GM12892 (cell line): ENCODE measurements around the genes PLEKHA5, SLCO1C1 and SOX5.

GRCh38 chr12:19129105-19130310, at the start of gene PLEKHA5:
PLEKHA5 (plus strand) TSS chr12:19129733.
- RRBS: 5% methylated on average over 37 of the region's 128 CpGs

- RRBS: under 1% methylated on average over 7 of the region's 46 CpGs
These were observed 1.3 kb downstream of the PLEKHA5 start for GRCh38 chr12:19130442-19131537.

- RRBS: no CpG with 5 or more reads among the region's 4 CpGs
These were observed 59.6 kb downstream of the PLEKHA5 start for GRCh38 chr12:19188808-19189826.

- RRBS: no CpG with 5 or more reads among the region's 5 CpGs
These were observed 159.1 kb downstream of the PDE3A start for GRCh38 chr12:20527345-20527889.

DNA sequence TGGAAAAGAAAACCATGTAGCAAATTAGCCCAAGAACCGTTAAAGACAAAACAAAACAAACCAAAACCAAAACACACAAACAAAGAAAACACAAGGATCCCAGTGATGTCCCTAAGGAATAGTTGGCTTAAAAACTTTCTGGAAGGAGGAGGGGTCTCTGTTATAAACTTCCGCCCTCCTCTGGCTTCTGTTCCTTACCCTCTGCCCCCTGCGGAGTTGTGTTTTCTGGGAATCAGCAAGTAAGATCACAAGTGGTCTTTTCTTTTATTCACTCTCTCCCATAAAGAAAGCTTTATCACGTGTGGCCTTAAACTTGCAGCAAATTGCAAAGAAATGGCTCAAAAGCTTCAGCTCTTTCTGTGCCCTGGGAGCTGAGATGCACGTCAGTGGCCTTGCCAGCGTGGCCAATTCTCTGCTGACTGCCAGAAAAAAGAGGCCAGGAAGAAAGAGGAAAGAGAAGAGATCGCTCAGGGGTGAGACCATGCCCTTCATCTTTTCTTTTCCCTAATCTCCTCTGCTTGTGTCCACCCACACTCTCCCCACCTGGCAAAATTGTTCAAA, at the start of gene SLCO1C1:
Gene SLCO1C1 (plus strand): TSS at position 193 of the 561 bp plus-strand sequence.
- RRBS: no CpG with 5 or more reads among the region's 7 CpGs

GRCh38 chr12:21526791-21527201, 700 bp downstream of the SPX start:
- RRBS: no CpG with 5 or more reads among the region's 7 CpGs

DNA sequence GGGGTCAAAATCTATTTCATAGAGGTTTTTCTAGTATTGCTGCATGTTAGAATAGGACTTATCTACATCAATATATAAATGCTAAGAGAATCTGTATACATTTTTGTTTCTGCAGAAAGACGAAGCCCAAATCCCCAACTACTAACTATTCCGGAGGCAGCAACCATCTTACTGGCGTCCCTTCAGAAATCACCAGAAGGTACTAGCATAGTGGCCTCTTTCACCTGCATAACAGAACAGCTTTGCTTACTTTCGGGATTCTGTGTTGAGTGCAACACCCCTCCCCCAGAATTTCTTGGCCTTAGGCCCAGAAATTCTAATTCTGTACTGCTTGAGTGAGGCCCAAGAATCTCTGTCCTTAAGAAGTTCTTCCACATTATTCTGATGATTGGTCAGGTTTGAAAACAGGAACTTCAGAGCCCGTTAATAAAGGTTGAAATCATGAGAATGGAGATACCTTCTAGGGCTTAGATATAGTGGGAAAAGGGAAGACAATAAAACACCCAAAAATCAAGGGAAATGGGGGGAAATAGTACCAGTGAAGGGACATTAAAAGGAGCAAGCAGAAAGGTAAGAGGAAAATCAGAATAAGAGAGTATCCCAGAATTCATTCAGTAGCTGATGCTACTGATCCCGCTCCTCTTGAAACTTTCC, 2.9 kb downstream of the SPX start:
- RRBS: no CpG with 5 or more reads among the region's 6 CpGs

DNA sequence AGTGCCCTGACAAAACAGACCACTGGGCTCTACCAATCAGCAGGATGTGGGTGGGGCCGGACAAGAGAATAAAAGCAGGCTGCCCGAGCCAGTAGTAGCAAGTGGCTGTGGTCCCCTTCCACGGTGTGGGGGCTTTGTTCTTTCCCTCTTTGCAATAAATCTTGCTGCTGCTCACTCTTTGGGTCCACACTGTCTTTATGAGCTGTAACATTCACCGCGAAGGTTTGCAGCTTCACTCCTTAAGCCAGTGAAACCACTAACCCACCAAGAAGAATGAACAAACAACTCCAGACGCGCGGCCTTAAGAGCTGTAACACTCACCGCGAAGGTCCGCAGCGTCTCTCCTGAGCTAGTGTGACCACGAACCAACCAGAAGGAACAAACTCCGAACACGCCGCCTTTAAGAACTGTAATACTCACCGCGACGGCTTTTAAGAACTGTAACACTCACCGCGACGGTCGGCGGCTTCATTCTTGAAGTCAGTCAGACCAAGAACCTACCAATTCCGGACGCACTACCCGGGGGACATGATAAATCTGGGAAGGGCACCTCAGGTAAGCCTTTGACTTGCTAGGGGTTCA, 4.7 kb upstream of the LDHB start:
- RRBS: no CpG with 5 or more reads among the region's 27 CpGs

GRCh38 chr12:21765900-21766422, 8.5 kb downstream of the KCNJ8 start:
- RRBS: no CpG with 5 or more reads among the region's 12 CpGs

GRCh38 chr12:21771774-21772390, 2.6 kb downstream of the KCNJ8 start:
- RRBS: no CpG with 5 or more reads among the region's 4 CpGs

DNA sequence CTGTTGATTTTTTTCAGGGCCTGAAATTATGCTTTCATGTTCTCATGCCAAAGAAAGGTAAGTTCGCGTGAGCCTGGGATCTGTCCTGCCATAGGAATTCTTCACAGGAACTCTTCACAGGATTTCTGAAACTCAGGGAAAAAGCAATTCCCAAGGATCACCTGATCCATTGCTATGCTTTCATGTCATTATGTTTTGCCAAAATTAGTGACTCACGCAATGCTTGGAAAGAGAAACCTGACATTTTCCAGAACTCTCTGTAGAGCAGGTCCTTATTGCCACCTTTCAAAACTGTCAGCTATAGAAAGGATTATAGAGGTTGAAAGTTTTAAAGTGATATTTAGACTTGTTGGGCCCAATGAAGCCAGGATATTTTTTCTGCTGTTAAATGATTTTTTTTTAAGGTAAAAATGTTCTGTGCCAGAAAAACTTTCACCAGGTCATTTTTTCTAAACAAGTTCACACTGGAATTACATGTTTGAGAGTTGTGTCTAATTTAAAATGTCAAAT, 6.3 kb upstream of the KCNJ8 start:
- RRBS: no CpG with 5 or more reads among the region's 3 CpGs

DNA sequence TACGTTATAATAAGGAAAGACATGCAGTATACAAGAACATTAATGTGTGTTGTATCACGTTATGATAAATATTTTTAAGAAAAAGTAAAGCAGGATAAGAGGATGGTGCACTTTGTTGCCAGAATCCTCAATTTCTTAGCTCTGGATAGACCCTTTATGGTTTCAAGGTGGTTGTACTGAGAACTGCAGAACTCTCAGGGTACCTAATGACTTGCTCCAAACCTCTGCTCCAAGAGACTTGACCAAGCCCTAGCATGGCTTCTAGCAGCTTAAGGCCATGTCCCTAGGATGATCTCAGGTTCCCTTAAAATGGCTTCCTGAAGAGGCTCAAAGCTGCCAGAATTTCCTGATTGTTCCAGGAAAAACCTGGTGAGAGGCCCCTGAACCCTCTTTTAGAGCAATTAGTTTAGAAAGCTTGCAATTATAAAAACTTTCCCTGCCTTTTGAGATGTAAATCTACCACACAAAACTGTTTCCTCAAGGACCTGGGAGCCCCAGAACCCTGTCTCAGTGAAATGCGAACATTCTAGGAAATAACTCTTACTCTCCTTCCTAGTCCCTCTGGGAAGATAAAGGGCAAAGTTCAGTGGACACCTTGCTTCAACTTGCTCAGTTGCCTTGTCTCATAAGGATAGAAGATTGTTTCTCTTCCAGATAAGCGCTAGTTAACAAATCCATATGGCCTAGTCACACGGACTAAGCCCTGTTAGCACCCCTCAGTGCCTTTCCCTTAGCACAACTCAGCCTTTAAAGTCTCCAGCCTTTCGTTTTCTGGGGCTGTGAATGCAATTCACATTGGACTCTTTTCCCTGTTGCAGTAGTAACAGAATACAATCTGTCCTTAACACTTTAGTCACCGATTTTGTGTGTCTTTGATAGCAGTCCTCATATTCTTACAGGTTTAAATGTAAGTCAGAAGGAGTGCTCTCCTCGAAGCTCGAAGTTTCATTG, 2.5 kb downstream of the CMAS start:
- RRBS: no CpG with 5 or more reads among the region's 9 CpGs

GRCh38 chr12:22436939-22437619, 102.6 kb upstream of the ST8SIA1 start:
- RRBS: no CpG with 5 or more reads among the region's 10 CpGs

DNA sequence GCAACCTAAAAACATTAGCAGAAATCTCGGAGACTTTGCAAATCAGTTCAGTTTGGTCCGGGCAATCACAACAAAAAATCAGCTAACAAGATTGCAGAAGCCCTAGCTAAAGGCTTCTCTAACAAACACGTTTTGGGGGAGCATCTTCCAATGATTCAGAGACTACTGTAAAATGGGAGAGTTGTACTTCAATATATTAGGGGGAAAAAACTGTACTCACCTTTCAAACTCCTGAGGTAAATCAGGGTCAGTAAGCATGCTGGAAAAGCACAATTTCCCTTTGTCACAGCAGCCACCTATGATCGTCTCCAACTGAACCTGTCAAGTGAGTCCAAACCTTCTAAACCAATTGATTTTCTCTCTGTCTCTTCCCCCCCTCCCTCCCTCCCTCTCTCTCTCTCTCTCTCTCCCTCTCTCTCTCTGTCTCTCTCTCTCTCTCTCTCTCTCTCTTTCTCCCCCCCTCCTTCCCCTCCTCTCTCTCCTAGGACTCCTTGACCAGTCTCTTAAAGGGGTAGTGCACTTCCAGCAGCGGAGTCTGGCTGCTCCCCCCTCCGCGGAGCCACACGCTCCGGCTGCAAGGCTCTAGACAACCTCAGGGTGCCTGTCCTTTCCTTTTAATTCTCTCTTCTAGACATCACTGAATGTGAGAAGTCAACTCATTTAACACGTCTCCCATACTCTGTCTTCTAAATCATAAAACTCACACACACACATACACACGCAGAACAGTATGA, at the start of gene SOX5:
Gene SOX5 (minus strand): TSS at position 327 of the 734 bp plus-strand sequence.
- RRBS: no CpG with 5 or more reads among the region's 11 CpGs

DNA sequence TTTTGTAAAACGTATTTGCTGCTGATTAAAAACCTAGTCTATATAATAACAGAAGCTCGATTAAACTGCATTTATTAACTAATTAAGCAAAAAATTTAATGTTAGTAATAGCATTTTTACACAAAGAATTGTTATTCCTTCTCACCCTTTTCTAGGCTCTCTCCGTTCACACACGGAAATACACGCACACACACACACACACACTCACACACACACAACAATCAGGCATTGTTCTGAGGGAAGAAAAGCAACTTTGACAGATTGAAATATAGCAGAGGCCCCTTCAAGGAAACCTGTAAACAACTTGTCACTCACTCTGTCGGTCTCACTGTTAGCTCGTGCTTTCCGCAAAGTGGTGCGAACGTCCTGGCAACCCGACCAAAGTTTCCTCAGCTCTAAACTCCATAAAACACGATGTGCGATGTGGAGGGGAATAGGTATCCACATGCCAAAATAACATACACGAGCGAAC, 644 bp upstream of the SOX5 start:
- RRBS: no CpG with 5 or more reads among the region's 15 CpGs

DNA sequence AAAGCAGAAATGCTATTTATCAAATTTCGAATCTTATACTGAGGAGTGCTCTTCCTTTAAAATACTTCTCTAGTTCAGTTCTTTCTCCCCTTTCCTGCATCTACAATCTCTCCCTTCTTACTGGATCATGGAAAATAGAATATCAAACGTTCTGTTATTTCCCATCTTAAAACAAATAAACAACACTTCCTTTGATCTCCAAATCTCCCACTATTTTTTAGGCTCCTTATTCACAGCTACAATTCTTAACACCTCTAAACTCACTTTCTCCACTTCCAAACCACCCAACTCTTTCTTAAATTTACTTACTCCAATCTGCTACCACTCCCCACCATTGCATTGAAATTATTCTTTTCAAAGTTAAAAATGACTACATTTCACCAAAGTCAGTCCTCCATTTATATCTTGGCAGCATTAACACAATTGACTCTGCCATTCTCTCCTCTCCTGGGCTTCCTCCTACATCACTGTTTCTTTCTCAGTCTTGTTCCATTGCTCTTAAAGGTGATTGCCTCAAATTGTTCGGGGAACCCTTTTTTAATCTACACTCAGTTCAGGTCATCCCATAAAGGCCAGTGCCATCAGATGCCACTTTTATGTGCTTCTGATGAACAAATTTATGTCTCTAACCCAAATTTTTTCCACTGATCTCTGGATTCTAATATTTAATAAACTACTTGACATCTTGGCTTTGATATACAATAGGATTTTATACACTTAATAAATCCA, 150.7 kb upstream of the SOX5 start:
- RRBS: no CpG with 5 or more reads among the region's 3 CpGs

- RRBS: no CpG with 5 or more reads among the region's 1 CpG
These were observed 135.9 kb downstream of the BCAT1 start for GRCh38 chr12:24812805-24813549.

- RRBS: no CpG with 5 or more reads among the region's 6 CpGs
These were observed 15.8 kb downstream of the BCAT1 start for GRCh38 chr12:24933079-24933608.

GRCh38 chr12:24951502-24951872, 2.6 kb upstream of the BCAT1 start:
- RRBS: no CpG with 5 or more reads among the region's 8 CpGs